ENCODE measurements around the gene C17orf107.

- PRO-cap = no peak
These were observed 1.0 kb downstream of the SMTNL2 start for GRCh38 chr17:4585087-4586038.

- PRO-cap = no peak
These were observed 7.6 kb downstream of the PELP1 start for GRCh38 chr17:4696319-4696852.

- PRO-cap = no peak
These were observed 3.3 kb upstream of the MED11 start for GRCh38 chr17:4727989-4728239.

- PRO-cap = bidirectional peak, plus-strand start at chr17:4736425, minus-strand start at chr17:4736359
These were observed 3.3 kb upstream of the ZMYND15 start for GRCh38 chr17:4736159-4736966.

DNA sequence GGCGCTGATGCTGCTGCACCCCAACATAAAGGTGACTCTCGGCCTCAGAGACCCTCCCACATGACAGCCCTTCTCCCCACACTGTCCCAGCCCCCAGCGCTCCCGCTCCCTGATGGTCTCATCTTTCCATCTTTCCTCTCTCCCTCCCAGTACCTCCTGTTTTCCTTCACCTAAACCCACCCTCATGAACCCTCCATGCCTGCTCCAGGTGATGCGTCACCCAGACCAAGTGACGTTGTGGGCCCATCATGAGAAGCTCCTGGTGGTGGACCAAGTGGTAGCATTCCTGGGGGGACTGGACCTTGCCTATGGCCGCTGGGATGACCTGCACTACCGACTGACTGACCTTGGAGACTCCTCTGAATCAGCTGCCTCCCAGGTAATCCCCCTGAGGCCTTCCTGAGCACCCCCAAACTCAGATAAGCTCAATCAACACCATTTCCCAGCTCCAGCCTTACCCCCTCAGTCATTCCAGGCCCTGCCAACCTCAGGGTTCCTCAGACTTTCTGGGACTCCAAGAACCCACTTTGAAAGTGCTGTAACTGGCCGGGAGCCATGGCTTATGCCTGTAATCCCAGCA lies 8.7 kb downstream of the PLD2 start:
- PRO-cap = no peak

DNA sequence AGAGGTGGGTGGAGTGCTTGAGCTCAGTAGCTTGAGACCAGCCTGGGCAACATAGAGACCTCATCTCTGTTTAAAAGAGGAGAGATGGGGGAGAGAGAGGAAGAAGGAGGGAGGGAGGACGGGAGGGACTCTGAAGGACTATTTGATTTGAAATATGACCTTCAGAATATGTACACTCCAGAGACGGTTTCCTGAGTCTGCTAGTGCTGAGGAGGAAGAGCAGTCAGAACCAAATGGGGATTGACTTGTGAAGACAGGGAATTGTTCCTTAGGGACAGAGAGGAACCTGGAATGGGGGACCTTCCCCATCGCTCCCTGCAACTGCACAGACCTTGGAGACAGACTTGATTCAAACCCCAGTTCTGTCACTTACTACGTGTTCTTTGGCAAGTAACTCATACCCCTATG lies 14.8 kb downstream of the MINK1 start:
- PRO-cap = no peak

GRCh38 chr17:4899029-4900143 lies at the start of gene C17orf107:
C17orf107 (plus strand) TSS chr17:4899536.
- PRO-cap = no peak

DNA sequence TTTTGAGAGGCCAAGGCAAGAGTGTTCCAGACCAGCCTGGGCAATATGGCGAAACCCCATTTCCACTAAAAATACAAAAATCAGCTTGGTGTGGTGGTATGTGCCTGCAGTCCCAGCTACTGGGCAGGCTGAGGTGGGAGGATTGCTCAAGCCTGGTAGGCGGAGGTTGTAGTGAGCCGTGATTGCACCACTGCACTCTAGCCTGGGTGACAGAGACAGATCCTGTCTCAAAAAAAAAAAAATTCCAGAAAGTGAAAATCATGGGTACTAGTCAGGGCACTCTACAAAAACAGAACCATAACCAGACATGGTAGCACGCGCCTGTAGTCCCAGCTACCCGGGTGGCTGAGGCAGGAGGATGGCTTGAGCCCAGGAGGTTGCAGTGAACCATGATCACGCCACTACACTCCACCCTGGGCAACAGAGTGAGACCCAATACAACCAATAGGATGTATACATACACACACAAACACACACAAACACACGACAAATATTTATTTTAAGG lies 11.7 kb upstream of the GP1BA start:
- PRO-cap = no peak

- PRO-cap = bidirectional peak, plus-strand start at chr17:4987939, minus-strand start at chr17:4988019; bidirectional peak, plus-strand start at chr17:4988487, minus-strand start at chr17:4988332
These were observed 625 bp upstream of the CAMTA2 start for GRCh38 chr17:4987888-4988712.

GRCh38 chr17:4998426-4999481 lies 1.0 kb downstream of the KIF1C start:
- PRO-cap = no peak

DNA sequence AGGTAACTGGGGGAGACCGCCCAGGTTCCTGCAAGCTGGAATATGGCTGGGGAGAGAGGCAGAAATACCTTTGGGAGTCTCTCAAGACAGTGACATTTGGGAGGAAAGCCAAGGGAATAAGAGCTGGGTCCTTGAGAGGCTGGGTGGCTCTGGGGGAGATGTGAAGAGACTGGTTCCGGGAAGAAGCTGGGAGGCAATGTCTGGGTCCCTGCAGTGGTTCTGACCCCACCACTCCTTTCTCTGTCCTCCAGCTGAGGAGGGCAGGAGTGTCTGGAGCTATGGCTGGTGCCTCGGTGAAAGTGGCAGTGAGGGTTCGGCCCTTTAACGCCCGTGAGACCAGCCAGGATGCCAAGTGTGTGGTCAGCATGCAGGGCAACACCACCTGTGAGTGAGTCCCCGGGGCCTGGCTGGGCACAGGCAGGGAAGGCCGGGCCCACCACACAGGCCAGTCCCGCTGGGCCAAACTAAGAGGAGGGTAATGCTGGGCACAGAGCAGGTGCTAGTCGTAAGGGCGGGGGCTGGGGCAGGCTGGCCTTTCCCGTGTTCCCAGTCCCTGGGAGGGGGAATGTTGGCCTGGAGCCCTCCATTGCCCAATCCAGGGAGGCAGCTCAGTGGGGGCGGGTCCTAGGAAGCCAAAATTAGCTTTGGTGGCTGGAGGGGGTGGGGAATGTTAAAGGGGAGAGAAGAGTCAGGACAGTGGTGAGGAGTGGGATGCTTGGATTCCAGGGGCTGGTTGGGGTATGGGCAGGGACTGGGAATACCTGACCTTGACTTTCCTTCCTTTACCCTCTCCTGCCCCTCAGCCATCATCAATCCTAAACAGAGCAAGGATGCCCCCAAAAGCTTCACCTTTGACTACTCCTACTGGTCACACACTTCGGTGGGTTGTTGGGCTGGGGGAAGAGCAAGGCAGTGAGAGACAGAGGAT lies 2.5 kb downstream of the KIF1C start:
- PRO-cap = no peak

GRCh38 chr17:5020244-5020948 lies 14.8 kb downstream of the SLC52A1 start:
- PRO-cap = no peak

GRCh38 chr17:5078876-5079234 lies 588 bp downstream of the ZFP3 start:
- PRO-cap = no peak

GRCh38 chr17:5096400-5096816 lies 15.3 kb downstream of the ZNF232 start:
- PRO-cap = unidirectional peak, plus-strand start at chr17:5096700; unidirectional peak, plus-strand start at chr17:5096754

GRCh38 chr17:5181625-5182436 lies 9.8 kb downstream of the ZNF594 start:
- PRO-cap = no peak

DNA sequence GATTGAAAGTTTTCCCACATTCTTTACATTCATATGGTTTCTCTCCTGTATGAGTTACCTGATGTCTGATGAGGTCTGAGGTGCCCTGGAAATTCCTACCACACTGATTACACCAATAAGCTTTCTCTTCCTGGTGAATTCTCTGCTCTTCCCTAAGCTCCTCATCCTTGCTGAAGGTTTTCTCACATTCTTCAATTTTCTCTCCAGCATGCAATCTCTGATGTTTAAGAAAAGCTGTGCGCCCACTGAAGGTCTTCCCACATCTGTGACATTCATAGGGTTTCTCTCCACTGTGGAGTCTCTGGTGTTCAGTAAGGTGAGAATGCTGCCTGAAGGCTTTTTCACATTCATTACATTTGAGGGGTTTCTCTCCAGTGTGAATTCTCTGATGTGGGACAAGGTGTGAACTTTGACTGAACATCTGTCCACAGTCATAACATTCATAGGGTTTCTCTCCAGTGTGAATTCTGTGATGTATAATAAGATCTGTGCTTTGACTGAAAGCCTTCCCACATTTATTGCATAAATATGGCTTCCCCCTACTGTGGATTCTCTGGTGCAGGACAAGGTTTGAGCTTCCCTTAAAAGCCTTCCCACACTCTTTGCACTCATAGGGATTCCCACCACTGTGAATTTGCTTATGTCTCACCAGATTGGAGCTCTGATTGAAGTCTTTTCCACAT lies 8.5 kb downstream of the ZNF594 start:
- PRO-cap = no peak

- PRO-cap = no peak
These were observed 64.8 kb downstream of the RABEP1 start for GRCh38 chr17:5346585-5347531.

- PRO-cap = no peak
These were observed 54.6 kb downstream of the NUP88 start for GRCh38 chr17:5364818-5365287.

- PRO-cap = no peak
These were observed 14.0 kb downstream of the NUP88 start for GRCh38 chr17:5405389-5405865.

DNA sequence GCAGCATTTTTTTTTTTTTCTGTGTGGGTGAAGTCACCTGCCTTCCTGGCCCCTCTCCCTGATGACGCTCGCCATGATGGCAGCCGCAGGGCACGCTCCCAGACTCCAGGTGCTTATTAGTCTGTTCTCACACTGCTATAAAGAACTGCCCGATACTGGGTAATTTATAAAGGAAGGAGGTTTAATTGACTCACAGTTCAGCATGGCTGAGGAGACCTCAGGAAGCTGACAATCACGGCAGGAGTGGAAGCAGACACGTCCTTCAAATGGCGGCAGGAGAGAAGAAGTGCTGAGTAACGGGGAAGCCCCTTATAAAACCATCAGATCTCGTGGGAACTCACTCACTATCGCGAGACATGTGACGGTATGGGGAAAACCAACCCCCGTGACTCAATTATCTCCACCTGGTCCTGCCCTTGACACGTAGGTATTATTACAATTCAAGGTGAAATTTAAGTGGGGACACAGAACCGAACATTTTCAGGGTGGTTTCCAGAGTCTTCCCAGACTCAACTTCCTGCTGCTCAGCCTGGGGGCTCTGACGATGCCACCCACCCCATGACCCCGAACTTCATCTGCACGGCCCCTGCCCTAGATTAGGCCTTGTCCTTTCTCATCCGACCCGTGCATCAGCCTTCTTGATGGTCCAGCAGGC lies 35.0 kb upstream of the NLRP1 start:
- PRO-cap = no peak

Measured in left lung (tissue), 1 donor.